Calu3 (cell line): ENCODE measurements around the gene KRTAP5-5.

- PRO-cap: no peak
These were observed 6.1 kb downstream of the TOLLIP start for GRCh38 chr11:1303165-1303805.

GRCh38 chr11:1410734-1411814 is 21.3 kb downstream of the BRSK2 start:
- PRO-cap: no peak

GRCh38 chr11:1471828-1472377 is 14.7 kb downstream of the MOB2 start:
- PRO-cap: no peak

DNA sequence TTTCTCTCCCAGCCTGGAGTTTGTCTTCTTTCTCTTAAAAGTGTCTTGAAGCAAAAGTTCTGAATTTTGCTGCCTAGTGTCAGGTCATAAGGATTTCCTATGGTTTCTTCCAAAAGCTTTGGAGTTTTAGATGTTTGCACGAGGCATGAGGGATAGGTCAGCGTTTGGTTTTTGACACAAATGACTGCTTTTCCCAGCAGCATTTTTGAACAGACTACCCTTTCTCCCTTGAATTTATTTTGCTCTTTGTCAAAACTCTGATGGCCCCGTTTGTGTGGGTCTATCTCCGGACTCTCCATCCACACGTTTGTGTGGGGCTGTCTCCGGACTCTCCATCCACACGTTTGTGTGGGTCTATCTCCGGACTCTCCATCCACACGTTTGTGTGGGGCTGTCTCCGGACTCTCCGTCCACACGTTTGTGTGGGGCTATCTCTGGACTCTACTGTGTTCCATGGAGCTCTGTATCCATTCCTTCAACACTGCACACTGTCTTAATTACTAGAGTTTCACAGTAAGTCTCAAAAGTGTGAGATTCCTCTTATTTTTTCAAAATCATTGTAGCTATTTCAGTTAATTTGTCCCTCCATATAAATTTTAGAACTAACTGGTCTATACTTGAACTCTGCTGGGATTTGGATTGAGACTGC is 12.1 kb downstream of the MOB2 start:
- PRO-cap: no peak

DNA sequence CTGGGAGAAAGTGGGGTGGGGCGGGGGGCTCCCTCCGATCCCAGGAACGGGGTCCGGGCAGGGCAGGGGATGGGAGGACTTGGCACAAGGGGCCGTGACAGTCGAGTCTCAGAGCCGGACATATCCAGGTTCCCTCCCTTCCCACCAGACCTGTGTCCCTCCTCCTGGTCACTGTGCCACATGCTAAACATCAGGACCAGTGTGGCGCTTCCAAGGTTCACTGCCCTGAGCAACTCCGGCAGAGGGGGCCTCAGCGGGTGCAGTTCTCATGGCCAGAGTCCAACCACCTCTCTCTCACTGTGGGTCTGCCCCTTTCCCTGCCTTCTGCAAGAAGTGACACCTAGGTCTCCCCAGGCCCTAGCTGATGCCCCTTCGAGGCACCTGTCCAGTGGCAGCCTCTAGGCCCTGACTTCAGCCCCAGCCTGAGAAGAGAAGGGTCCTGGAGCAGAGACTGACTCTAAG is 2.0 kb downstream of the DUSP8 start:
- PRO-cap: no peak

GRCh38 chr11:1573355-1573936 is 1.4 kb upstream of the DUSP8 start:
- PRO-cap: bidirectional peak, plus-strand start at chr11:1573715, minus-strand start at chr11:1573439; bidirectional peak, plus-strand start at chr11:1574249, minus-strand start at chr11:1573853

DNA sequence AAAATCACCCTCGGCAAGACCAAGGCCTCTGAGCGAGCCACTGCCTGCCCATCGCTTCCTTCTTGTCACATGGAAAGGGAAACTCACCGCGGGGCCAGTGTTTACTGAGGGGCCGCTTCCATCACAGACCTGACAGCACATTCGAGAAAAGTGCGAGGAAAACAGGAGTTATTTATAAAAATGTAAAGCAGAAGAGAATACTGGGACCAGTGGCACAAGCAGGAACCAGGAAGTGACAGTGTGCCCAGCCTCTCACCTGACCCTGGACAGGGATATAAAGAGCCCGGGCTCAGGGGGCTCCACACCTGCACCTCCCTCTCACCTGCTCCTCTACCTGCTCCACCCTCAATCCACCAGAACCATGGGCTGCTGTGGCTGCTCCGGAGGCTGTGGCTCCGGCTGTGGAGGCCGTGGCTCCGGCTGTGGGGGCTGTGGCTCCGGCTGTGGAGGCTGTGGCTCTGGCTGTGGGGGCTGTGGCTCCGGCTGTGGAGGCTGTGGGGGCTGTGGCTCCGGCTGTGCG is at the start of gene KRTAP5-5:
Gene KRTAP5-5, plus strand, starts transcription at position 296 of the 520 bp plus-strand sequence.
- PRO-cap: no peak

DNA sequence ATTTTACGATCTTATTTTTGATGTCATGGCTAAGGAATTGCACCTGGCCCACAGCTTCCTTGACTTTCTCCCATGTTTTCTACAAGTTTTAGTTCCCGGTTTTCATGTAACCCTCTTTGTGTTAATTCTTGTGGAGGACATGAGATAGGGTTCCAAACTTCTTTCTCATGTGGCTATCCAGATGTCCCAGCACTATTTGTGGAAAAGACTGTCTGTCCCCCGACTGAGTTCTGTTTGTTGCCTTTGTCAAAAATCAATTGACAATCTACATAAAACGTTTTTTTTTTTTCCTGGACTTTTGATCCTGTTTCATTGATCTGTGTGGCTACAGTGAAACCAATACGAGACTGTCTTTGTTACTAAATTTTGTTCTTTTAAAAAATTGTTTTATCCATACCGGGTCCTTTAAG is 21.1 kb upstream of the KRTAP5-6 start:
- PRO-cap: no peak

GRCh38 chr11:1693132-1693613 is 3.8 kb upstream of the KRTAP5-6 start:
- PRO-cap: unidirectional peak, plus-strand start at chr11:1693422

GRCh38 chr11:1729050-1729572 is 21.3 kb downstream of the IFITM10 start:
- PRO-cap: no peak

DNA sequence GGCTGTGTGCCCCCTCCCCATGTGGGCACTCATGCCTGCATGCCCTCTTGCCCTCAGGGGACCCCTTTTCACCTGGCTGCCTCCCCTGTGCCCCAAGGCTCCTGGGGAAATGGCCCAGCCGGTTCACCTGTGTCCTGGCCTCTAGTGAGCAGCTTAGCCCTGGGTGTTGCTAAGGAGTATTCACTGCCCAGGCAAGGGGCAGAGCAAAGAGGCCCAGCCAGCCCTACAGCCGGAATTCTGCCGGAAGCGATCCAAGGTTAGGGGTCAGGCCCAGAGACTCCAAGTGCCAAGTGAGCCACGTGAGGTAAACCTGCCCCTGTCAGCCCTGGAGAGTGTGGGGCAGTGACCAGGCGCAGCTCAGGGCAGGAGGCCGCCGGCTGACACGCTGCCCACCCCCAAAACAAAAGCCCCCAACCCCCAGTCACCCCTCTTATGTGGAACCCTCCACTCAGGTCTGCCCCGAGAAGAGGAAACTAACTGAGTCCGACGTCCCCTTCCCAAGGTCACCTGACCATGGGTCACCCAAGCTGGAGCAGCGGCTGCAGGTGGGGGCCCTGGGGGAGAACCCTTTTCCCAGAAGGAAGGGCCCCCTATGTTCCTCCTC is 5.9 kb upstream of the IFITM10 start:
- PRO-cap: no peak

GRCh38 chr11:1764290-1764851 is 644 bp upstream of the CTSD start:
- PRO-cap: unidirectional peak, minus-strand start at chr11:1764430

DNA sequence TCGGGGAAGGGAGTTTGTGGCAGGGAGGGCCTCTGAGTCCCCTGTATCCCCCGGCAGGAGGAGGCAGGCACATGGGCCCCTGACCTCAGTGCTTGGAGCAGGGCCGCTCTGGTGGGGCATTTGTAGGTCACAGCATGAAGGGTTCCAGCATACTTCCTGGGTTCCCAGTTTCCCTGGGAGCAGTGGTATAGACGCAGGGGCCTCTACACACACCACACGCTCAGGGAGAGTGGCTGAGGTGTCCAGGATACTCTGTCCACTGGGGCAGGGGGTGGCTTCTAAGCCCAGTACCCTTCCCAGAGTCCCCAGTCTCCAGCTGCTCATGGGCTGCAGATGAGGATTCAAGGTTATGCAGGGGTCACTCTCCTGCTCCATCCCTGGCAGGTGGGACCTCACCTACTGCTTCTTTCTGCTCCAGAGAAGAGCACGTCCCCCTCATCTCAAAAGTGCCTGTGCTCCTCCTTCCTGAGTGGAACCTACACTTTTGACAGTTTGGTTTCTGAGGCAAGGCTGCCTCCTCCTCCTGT is 6.2 kb downstream of the LSP1 start:
- PRO-cap: no peak

DNA sequence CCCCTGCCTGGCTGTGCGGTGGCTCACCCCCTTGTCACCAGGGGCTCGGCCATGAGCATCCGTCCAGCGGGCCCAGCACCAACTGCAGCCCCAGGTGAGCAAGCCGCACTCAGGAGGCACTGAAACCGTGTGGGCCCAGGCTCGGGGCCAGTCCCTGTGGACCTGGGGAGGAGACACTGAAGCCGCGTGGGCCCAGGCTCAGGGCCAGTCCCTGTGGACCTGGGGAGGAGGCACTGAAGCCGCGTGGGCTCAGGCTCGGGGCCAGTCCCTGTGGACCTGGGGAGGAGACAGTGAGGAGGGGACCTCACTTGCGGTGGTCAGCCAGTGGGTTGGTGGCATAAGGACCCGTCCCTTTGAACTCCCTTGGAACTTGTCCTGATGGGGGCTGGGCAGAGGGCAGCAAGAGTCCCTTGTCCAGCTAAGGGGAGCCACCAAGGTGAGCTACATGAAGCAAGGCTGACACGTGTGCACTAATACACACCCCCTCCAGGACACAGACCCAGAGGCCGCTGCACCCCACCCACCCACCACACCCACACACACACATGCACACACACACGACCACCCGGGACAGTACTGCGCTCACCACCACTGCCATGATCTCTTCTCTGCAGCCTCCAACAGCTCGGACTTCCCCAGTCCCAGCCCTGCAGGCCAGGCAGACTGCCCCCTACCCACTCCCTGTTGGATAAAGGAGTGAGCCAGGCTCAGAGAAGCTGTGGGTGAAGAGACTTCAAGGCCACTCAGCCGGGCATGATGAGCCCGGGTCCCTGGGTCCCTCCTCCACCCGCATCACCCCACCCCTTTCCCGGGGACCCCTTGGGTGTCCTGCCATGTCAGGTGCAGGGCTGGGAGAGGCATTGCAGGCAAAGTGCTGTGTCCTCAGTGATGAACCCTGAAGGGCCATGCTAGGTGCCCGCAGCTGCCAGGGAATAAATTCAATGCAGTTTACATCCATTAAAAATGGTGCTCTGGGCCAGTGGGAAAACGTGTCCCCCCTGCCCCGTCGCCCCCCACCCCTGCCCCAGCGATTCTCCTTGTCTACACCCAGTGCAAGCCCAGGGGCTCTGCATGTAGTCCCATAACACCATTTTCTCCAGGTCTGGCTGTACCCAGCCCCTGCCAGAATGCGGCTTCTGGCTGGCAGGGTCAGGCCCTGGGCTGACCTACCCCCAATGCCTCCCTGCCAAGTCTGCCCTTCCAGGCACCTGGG is 14.3 kb downstream of the LSP1 start:
- PRO-cap: no peak

GRCh38 chr11:1877172-1877853 is 14.4 kb downstream of the PRR33 start:
- PRO-cap: no peak

DNA sequence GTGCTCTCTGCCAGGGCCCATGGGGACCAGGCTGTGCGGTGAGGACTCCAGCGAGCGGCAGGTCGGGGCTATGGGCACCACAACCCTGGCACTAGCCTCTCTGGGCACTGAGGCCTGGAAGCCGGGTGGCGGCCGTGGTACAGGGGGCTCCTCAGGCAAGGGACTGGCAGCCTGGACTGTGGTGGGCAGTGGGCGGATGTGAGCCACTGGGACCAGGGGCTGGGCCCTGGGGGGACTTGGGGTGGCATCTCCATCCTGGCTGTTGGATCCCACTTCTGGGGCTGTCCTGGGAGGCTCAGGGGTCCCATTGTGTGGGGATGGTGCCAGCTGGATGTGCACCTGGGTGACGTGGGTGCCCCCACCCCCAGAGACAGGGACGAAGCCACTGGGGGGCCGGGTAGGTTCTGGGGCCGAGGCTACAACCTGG is 2.0 kb downstream of the PRR33 start:
- PRO-cap: no peak

- PRO-cap: no peak
These were observed 7.1 kb upstream of the TNNT3 start for GRCh38 chr11:1912342-1912888.

DNA sequence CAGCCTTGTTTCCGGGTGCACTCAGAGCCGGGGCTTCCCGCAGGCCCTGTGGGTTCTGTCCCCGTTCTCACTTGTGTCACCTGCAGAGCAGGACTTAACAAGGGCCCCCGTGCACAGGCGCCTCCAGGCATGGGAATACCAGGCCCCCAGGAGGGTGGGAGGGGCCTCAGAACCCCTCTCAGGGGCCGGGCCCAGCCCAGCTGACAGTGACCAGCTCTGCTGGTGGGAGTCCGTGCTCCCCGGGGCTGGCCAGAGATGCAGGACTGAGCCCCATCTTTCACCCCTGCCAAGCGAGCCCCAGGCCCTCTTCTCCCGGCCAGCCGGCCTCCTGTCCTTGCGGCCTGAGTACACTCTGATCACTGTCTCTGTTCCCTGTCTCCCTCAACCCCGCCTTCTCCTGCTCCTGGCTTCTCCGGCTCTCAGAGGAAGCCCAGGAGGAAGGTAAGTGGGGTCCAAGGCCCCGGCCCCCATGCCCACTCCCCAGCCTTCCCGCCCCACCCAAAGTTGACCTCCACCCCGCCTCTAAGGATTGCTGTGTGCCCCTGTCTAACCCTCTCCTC is 5.3 kb downstream of the TNNT3 start:
- PRO-cap: no peak

GRCh38 chr11:2100359-2100976 is 38.7 kb downstream of the IGF2 start:
- PRO-cap: no peak

- PRO-cap: no peak
These were observed 7.4 kb downstream of the IGF2 start for GRCh38 chr11:2131516-2132433.